Pericardium (tissue), 1 donor: ENCODE measurements around the genes SMIM6, GALR2 and ZACN.

DNA sequence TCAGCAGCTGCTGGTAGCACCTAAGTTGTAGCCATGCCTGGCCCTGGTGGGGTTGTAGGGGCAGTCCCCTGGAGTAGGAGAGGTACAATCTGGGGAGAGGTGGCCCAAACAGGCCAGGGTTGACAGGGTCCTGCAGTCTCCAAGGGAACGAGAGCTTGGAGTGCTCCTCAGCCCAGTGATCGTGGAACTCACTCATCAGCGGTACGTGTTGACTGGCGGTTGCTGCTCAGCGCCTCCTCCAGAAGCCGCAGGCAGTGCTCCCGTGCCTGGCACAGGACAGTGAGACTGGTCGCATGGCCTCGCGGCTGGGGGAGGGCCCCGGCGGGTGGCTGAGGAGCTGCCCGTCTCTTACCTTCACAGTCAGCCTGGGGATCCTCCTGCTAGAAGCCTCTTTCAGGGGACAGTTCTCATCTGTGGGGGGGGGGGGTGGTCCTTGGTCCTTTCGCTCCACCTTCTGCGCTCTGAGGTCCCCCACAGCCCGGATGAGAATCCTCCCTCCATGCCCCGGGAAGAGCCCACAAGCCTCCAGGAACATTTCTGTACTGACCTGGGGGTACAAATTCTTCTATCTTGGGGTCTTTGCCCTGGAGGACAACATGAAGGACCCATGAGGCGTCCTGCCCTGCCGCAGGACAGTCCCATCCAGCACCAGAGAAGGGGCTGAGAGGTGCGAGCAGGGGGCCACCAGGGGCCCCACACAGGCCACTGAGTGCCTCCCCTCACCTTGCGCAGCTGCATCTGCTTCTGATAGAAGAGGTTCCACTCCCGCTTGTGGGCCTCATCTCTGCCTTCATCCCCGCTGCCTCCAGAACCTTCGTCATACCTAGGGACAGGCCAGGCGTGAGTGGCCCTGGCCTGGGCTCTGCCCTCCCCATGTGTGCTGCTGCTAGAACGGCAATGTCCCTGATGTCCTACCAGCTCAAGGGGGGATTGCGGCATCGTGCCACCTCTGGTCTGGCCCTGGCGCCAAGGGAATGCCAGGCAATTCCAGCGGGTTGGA, 2.5 kb upstream of the SMIM5 start:
- RRBS: no CpG with 5 or more reads among the region's 31 CpGs

GRCh38 chr17:75642304-75642783, 3.7 kb upstream of the SMIM6 start:
- RRBS: no CpG with 5 or more reads among the region's 5 CpGs

DNA sequence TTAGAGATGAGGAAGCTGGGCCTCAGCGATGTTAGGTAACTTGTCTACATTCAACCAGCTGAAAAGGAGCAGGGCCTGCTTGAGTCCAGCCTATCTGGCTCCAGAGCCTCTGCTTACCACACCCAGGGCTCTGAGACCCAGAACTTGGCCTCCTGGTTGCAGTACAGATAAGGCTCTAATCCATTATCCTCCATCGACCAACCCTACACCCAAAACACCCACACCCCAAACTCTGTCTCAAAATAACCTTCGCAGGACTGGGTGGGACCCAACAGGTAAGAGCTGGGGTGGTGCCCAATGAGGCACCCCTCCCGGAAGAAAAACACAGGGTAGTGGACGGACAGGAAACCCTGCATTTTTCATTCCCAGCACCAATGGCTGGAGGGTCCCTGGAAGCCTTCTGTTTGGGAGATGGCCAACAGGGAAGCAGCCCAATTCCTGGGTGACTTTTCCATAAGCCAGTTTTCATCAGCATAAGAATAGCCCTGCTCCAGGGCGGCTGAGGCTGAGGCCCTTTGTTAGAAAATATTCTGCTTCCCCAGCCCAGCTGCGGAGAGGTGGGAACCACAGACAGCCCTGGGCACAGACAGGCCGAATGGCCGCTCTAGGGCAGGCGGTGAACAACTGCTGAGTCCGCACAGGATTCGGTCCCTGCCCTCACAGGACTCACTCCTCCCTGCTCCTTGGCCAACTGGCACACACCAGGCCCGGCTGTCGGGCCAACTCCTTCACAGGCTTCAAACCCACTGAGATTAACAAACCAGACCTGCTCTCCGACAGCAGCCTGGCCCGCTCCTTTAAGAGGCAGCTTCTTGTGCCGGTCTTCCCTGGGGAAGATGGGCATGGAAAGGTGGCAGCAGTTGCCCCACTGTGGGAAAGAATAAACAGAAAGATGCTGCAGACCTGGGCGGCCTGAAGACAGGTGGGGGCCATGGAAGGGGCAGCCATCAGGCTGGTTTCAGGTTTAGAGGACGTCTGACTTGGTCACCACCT, 3.0 kb upstream of the SMIM6 start:
- RRBS: 95% methylated on average over 4 of the region's 19 CpGs

- RRBS: no CpG with 5 or more reads among the region's 17 CpGs
These were observed at the start of gene SMIM6 for GRCh38 chr17:75646037-75646875. Gene SMIM6 (plus strand): TSS chr17:75646251.

DNA sequence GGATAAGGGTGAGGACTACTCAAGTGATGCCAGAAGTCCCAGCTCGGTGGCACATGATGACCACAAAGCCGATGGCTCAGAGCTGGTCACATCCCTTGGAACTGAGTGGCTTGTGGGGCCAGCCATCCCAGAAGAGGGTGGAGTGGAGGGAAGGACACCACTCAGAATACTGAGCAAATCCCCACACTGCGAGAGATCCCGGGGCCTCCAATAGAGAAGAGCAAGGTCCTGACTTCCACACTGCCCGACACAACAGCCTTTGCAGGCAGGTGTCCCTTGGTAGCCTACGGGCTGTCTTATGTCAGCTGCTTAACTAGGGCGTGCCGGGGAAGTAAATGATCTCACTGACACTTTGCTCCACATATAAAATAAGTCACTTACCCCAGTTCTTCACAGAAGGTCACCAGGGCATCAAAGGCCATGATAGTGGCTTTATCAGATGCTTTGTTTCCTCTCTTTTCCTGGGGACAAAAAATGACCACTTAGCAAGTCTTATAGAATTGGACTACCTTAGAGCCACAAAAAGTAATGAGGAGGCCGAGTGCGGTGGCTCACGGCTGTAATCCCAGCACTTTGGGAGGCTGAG, 4.8 kb downstream of the SMIM6 start:
- RRBS: no CpG with 5 or more reads among the region's 11 CpGs

GRCh38 chr17:75697972-75698343, 23.3 kb upstream of the ITGB4 start:
- RRBS: 36% methylated on average over 3 of the region's 6 CpGs

GRCh38 chr17:75704862-75706105, 16.0 kb upstream of the ITGB4 start:
- RRBS: 83% methylated on average over 4 of the region's 35 CpGs

DNA sequence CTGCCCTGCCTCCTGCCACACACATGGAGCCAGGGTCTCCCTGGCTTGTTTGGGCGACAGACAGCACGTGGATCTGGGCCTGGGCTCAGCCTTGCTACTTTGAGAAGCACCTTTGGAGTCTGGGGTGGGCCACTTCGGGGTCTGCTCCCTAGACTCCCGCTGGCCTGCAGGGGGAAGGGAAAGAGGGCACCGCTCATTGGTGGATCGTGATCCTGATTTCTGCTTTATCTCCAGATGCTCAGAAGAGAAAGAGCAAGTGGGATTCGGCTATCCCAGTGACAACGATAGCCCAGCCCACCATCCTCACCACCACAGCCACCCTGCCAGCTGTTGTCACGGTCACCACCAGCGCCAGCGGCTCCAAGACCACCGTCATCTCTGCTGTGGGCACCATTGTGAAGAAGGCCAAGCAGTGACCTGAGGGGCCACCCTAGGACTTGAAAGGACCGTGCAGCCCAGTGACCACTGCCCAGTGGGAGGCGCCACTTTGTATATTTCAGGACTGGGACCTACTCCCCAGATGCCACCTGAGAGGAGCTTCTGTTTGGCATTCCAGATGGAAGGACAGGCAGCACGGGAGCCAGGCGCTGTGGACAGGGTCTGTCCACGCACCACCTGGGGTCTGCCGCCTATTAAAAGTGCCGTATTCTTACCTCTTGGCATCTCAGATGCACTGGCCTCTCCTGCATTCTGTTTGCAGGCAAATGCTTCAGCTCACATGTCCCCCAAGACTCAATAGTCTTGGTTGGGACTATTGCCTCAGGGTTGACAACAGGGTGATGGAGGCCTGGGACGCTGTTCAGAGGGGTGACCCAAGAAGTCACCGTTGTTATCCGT, 14.9 kb upstream of the ITGB4 start:
- RRBS: no CpG with 5 or more reads among the region's 22 CpGs

GRCh38 chr17:75759443-75759956, 5.5 kb downstream of the GALK1 start:
- RRBS: no CpG with 5 or more reads among the region's 4 CpGs

- RRBS: no CpG with 5 or more reads among the region's 14 CpGs
These were observed 887 bp downstream of the GALK1 start for GRCh38 chr17:75764037-75764573.

- RRBS: no CpG with 5 or more reads among the region's 5 CpGs
These were observed 431 bp upstream of the H3-3B start for GRCh38 chr17:75780011-75780409.

- RRBS: 15% methylated on average over 10 of the region's 31 CpGs
These were observed 16.5 kb downstream of the UNC13D start for GRCh38 chr17:75827322-75828423.

- RRBS: 69% methylated on average over 12 of the region's 36 CpGs
These were observed 601 bp upstream of the CDK3 start for GRCh38 chr17:75999770-76000738.

- RRBS: 83% methylated on average over 1 of the region's 2 CpGs
These were observed 9.8 kb downstream of the EVPL start for GRCh38 chr17:76017330-76017628.

- RRBS: 55% methylated on average over 3 of the region's 21 CpGs
These were observed 9.5 kb upstream of the EVPL start for GRCh38 chr17:76036445-76037235.

GRCh38 chr17:76056572-76057838, 15.3 kb downstream of the SRP68 start:
- RRBS: no CpG with 5 or more reads among the region's 12 CpGs

GRCh38 chr17:76074434-76074933, at the start of gene GALR2:
Gene GALR2 (plus strand): TSS chr17:76074781.
- RRBS: 5% methylated on average over 32 of the region's 57 CpGs

- RRBS: no CpG with 5 or more reads among the region's 8 CpGs
These were observed at the start of gene ZACN for GRCh38 chr17:76079067-76079356. Gene ZACN (plus strand): TSS chr17:76079182.

GRCh38 chr17:76091527-76091929, 12.1 kb downstream of the EXOC7 start:
- RRBS: no CpG with 5 or more reads among the region's 14 CpGs

GRCh38 chr17:76146032-76146432, 5.0 kb upstream of the FOXJ1 start:
- RRBS: no CpG with 5 or more reads among the region's 8 CpGs